Pulmonary artery (tissue), 1 donor: ENCODE measurements around a stretch of chr2.

GRCh38 chr2:34254381-34255047 is 655.4 kb upstream of the FAM98A start:
- PRO-cap = no peak

DNA sequence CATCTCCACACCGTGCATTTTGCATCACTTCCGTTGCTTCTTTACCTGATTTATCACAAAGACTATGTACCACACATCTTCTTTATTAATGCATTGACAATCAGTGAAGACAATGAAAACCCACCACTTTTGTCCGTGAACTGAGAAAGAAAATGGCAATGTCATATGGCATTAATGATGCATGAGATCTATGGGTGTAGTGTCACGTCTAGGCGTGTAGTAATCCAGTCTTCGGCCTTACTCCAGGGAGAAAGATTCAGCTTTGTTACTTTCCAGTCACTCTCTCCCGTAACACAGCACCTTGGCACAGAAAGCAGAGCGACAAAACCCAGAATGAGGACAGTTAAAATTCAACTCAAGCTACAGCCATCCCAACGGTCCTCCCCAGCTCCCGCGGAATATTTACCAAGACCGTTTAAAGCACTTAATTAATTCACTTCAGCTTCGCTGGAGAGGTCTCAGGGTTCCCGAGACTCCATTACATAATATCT is 851 bp upstream of the CRIM1 start:
- PRO-cap = no peak

- PRO-cap = no peak
Measured at GRCh38 chr2:36358295-36358865, 2.8 kb downstream of the CRIM1 start.

GRCh38 chr2:36376177-36376866 is 20.7 kb downstream of the CRIM1 start:
- PRO-cap = no peak

DNA sequence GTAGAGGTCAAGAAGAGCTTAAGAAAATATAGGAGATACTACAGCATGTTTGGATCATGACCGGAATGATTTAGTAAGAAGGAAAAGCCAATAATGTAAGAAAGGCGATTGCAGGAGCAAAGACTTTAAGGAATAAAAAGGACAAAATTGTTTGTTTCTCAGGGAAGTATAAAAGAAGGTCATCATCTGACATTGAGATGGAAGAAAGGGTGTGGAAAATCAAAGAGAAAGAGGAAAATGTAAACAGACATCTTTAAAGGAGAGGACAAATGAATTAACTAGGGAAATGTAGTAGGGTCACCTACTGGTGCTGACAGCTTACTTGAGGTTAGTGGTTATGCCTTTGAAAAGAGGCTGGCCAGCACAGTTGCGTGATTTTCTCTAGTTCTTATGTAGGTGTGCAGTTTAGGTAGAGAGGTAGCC is 44.1 kb downstream of the CRIM1 start:
- PRO-cap = no peak

DNA sequence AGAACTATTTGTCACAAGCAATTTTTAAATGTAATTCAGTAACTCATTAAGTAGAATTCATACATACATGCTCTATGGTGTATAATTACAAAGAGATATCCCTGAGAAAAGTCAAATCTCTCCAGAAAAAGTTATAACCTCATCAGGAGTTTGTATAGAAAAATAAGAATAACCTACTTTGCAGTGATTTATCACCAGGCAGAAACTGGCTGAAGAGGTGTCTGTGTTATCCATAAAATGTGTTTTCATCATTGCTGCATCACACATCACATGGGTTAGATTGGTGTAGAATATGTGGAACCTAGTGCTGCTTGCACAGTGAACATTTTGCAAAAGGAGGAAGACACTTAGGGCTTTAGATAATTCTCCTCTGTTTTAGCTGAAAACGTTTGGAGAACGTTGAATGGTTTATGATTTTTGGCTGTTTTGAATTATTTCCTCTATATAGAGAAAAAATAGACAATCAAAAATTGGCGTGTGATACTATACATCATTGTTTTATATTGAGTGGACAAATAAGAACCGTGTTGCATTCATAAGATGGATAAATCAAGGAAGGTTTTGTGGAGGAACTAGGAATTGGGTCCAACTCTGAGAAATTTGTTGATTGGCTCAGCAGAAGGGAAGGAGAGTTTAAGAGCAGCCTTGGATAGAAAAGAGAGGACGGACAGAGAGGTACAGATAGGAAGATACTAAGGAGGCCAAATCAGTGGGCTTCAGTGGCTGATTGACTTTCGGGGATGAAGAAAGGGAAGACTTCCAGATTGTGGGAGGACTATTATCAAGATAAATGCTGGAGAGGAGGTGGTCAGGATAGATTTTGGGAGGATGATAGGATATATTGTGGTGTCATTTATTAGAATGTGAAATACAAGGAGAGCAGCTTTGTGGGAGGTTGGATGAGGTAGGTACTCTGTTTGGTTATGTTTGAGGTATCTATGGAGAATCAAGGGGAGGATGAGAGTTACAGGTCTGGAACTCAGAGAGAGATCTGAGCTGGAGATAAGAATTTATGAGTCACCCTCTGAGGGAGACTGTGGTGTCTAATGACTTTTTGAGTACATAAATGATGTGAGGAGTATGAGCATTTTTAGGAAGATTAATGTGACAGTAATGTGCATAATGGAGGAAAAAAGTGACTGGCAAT is 47.7 kb downstream of the CRIM1 start:
- PRO-cap = no peak

DNA sequence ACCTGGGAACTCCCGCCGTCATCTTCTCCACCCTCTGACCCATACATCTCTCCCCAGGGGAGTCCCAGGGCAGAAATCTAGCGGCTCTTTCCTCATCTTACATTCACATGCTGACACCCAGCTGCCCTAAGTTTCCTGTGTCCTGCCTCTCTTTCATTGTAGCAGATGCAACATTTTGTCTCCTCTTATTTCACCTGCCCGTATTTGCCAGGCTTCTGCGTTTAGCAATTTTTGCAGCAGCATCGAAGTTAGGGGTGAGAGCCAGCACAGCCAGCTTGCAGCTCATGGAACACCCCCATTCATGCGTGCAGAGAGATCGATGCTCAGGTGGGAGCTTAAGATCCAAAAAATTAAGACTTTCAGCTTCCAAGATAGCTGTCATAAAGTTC is 107.9 kb downstream of the CRIM1 start:
- PRO-cap = no peak

- PRO-cap = no peak
Measured at GRCh38 chr2:36469568-36470037, 114.0 kb downstream of the CRIM1 start.

- PRO-cap = no peak
Measured at GRCh38 chr2:36550730-36550998, 47.3 kb downstream of the FEZ2 start.

- PRO-cap = no peak
Measured at GRCh38 chr2:36568493-36569263, 29.3 kb downstream of the FEZ2 start.

DNA sequence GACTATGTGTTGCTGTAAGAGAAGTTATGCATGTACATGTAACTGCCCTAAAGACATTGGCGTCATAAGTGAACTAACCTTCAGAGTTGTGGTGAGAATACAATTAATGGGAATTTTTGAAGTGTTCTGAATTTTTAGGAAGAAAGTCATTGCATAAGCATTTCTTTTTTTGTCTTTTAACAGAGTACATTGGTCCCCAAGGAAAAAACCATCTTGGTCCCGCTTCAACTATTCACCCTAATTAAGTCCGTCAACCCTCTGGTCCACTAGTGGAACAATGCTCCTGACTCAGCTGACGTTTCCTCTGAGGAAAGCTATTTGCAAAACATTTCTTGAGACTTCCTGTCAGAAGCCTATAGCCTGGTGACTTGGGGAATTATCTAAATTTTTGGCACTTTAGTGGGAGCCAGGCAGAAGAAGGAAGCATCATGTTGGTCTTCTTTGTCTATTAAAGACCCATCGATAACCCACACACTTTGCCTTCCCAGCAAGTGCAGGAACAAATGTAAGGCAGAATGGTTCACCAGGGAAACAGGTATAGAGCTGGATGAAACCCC is 41.0 kb upstream of the VIT start:
- PRO-cap = unidirectional peak, plus-strand start at position 399 of the sequence

- PRO-cap = no peak
Measured at GRCh38 chr2:36798827-36799218, 102.3 kb downstream of the VIT start.

GRCh38 chr2:36859004-36859203 is 107.4 kb downstream of the STRN start:
- PRO-cap = no peak

- PRO-cap = no peak
Measured at GRCh38 chr2:36877708-36878096, 88.6 kb downstream of the STRN start.

DNA sequence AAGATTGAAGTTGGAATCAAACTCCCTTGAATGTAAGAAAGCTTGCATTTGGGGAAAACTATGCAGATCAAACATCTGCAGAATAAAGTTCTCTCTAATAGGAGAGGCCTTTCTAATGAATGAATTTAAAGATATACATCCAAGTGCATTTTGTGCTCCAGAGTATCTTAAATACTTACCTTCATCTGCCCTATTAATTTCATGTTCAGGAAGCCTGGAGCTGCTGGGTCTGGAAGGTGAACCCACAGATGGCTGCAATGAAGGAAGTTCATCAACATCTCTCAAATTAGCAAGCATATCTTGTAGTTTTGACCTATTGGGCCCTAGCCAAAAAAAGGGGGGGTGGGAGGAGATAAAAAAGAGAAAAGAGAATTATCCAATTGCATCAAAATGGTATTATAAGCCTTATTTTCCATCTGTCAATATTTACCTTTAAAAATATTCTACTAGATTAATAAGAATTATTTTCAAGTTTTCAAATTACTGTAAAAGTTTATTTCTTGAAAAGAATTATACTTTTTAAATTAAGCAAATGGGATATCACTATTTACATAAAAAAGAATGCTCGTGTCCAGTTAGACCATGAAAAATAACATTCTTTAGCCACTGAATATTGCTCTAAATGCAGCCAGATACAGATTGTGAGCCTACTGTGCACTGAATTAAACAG is 82.4 kb downstream of the STRN start:
- PRO-cap = no peak

GRCh38 chr2:37004980-37005591 is 38.8 kb upstream of the STRN start:
- PRO-cap = no peak

GRCh38 chr2:37136021-37136894 is 20.5 kb downstream of the EIF2AK2 start:
- PRO-cap = no peak

DNA sequence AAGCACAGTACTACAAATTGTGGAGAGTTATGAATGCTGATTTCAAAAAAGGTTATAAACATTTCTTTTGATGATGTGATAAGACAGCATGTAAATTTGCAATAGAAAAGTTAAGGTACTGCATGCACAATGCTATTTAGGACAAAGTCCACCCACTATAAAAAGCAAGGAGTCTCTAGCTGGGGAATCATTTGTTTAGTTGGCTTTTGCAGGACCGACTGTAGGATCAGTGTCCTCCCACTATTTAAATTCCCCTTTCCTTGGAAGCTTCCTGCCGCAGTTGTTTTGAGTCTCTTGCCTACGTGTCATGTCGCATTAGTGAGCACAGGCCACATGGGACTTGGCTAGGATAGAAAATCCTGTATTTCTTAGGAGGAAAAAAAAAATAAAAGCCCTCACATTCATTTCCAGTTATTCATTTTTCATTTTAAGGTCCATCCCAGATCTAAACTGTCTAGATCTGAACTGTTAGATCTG is 13.1 kb downstream of the QPCT start:
- PRO-cap = no peak

GRCh38 chr2:37466455-37467210 is 122.2 kb downstream of the QPCT start:
- PRO-cap = no peak

GRCh38 chr2:37562178-37562692 is 109.2 kb downstream of the CDC42EP3 start:
- PRO-cap = no peak